LUHMES (cell line): ENCODE results near the genes HDGFL3, SH3GL3, WDR73 and PDE8A.

- PRO-cap = no peak
Measured at GRCh38 chr15:82935072-82935714, 17.3 kb downstream of the HOMER2 start.

DNA sequence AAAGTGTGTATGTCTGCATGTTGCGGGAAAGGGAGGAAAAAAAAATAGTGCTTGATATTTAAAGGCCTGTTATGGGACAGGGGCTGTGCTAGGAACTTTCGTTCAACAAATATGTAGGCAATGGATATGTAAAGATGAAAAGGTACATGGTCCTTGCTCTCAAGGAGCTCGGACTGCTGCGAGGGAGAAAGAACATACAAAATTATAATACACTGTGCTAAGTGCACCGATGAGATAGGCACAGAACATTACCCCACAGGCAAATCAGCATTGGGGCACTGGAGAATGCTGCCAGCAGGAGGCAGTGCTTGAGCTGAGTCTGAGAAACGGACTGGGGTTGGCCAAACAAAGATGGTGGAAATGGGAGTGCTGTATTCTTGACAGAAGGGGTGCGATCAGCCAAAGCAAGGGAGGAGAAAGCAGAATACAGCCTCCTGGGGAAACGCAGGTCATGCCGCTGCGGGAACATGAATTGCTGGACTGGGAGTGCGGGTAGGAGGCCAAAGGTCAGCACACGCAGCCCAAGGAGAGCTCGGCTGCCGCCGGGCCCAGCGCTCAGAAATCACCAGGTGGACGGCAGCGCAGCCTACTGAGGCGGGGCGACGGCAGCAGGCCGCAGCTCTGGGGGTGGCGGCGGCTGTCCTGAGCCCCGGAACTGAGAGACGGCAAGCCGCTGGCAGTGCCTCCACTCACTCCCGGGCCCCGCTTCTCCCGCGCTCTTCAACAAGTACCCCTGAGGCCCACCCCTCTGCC is 540 bp downstream of the C15orf40 start:
- PRO-cap = no peak

- PRO-cap = no peak
Measured at GRCh38 chr15:83063034-83063639, 3.9 kb downstream of the BTBD1 start.

DNA sequence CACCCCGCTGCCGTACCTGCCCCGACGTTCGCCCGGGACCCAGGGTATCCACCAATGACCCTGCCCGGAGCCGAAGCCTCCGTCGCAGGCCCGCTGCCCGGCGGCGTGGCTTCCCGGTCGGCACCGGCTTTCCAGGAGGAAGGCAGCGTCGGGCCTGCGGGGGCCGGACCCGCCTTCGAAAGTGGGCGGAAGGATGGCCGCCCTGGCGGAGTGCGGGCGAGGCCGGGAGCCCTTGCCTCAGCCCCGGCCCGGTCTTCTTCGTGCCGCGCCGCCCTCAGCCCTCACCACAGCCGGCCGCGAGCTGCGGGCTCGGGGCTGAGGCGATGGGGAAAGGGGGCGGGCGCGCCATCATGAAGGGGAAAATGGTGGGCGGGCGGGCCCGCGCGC is 701 bp downstream of the HDGFL3 start:
- PRO-cap = bidirectional peak, plus-strand start at position 181 of the sequence, minus-strand start outside the sequence

DNA sequence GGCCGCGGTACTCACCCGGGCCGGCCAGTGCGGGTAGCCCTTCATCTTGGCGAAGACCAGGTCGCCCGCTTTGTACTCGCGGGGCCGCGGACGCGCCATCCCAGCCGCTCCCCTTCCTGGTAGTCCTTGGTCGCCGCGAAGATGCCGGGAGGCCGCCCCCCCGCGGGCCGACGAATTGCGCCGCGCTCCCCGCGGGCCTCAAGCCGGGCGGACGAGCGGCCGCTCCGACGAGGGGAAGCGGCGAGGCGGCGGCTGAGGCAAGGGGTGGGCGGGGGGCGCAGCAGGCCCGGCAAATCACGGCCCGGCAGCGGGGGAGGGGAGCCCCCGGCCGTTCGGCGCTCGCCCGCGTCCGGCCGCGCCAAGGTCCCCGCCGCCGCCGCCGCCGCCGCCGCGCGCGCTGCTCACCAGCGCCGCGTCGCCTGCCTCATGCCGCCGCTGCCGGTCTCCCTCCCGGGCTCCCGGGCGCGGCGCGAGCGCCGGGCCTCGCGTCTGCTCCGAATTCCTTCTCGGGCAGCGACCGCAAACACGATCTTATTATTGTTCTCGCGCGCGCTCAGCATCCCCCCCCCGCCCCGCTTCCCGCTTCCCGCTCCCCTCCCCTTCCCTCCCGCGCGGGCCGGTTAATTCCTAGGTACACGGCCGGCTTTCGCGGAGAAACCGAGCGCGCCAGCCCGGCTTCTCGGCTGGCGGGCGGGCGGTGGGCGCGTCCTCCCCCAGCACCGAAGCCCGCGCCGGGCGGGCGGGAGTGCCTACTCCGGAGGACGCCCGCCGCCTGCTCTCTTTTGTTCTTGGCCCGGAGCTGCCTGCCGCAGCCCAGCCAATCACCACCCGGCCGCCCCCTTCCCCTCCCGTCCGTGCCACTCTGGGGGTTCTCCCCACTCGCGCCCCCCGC is at the start of gene HDGFL3:
TSS of gene HDGFL3 (minus strand) at position 508 of the 892 bp plus-strand sequence.
- PRO-cap = bidirectional peak, plus-strand start at position 623 of the sequence, minus-strand start at position 230 of the sequence; bidirectional peak, plus-strand start at position 715 of the sequence, minus-strand start at position 757 of the sequence

DNA sequence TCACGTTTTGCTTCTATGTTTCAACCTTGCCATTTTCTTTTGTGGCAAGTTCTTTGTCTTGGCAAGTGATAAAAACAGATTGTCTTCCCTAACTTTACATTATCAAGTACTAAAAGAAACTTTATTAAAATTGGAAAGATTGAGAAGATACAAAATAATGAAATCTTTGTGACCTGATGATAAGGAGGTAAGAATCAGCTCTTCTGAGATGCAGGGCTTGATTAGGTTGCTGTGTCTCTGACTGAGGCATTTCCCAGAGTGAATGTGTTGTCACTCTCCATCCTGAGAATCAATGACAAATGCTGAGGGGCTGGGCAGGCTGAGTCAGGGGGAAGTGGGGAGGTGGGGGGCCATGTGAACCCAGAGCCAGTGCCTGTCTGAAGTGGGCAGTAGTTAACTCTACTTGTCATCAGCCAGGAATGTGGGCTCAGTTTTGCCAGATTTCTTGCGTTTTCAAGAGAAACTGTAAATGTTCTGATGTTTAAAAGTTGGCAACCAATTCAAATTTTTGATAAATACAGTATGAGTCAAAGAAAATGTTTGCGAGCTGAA is 3.0 kb upstream of the BNC1 start:
- PRO-cap = no peak

DNA sequence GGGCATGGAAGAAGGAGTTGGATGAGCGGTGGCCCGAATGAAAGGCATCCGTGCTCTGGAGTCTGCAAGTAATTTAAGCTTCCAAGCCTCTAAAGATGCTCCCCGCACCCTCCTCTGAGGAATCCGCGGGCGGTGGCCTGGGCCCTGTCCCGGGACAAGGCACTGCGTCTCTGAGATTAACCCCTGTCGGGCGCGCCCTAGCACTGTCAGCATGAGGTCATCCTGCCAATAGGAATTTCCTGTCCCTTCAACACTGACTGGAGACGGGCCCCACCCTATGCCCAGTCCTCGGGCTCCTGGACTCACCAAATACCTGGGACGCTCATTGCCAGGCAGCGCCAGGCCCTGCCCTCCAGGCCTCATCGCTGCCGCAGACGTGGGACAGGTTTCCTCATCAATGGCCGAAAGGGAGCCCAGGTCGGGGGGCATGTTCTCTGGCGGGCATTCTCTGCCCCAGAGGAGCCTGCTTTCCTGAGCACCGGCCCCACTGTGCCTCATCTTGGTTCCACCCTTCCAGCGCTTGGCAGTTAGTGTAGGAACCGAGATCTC is 67.6 kb upstream of the SH3GL3 start:
- PRO-cap = no peak

DNA sequence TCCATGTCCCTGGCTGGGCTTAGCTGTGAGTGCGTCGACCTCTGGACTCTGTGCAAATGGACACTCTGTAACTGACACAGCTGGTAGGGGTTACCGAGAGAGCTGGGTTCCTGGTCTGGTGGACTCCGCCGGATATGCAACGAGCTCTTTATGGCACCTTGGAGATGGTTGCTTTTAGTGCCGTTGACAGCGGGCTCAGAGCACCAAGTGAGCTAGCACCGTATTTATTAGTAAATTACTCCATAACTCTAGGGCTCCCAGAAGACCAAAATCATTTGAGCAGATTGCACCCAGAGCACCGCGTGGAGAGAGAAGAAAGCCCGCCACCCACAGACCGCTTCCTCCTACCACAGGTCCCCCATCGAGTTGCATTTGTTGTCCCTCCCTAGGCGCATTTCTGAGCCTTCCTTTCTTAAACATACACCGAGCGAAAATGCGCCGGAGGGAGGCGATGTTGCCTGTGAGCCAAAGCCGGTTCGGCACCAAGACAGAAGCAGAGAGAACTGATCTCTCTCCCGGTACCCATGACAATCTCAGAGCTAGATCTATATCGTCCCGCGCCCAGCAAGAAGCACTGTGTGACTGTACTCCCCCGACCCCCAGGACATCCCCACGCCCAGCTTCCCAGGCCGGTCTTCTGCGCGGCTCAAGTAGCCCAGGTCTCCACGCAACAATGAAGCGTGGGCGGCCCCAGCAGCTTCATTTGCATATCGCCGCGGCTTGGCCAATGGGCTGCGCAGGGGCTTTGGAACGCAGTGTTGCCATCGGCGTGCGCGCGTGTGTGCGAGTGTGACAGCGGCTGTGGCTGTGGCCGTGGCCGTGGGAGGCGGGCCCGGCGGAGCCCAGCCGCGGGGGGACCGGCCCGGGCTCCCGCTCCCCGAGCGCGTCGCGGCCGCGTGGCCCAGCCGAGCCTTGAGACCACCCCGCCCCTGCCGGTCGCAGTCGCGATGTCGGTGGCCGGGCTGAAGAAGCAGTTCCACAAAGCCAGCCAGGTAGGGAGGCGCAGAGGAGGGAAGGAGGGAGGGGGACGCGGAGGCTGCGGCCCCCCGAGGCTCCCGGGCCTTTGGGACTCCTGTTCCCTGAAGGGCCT is at the start of gene SH3GL3:
TSS of gene SH3GL3 (plus strand) at position 755 of the 1,090 bp plus-strand sequence.
- PRO-cap = unidirectional peak, plus-strand start at position 754 of the sequence

- PRO-cap = no peak
Measured at GRCh38 chr15:83659335-83660042, 5.6 kb downstream of the ADAMTSL3 start.

GRCh38 chr15:83694052-83694401 is 40.1 kb downstream of the ADAMTSL3 start:
- PRO-cap = no peak

DNA sequence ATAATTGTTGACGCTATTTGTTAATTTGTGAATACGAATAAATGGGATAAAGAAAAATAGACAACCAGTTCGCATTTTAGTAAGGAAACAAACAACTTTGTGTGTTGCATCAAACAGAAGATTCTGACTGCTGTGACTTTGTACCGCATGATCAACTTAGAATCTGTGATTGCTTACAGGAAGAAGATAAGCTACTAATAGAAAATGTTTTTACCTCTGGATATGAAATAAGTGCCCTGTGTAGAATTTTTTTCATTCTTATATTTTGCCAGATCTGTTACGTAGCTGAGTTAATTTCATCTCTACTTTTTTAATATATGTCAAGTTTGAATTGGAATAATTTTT is 19.4 kb downstream of the WDR73 start:
- PRO-cap = no peak

GRCh38 chr15:84653425-84654643 is at the start of gene WDR73:
Gene WDR73, minus strand, starts transcription at chr15:84654283.
- PRO-cap = unidirectional peak, minus-strand start at chr15:84654001; bidirectional peak, plus-strand start at chr15:84654383, minus-strand start at chr15:84654283

DNA sequence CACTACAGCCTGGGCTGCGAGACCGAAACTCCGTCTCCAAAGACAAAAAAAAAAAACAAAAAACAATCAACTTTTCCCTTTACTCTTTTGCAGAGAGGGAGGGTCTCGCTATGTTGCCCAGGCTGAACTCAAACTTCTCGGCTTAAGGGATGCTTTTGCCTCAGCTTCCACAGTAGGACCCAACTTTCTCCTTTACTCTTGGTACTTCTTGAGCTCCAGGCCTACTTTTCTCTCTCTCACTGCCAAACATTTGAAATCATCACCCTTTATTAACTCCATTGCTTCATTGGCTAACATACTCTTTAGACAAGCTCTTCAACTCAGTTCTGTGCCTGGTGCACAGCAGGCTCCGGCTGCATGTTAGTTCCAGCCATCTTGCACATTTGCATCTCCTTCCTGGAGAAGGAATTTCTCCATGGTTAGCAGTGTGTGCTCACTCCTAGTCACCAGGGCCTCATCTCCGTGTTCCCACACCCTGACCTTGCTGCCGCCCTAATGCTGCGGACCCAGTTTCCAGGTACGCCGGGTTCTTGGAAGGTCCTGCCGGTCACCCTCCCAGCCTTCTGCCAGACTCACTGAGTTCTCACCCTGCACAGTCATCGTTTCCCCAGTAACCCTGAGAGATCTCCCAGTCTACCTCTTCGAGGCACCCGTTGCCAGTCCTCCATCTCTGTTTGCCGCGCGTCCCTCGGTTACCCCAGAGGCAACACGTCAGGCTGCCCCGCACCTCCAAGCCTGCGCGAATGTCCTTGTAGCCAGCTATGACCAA is 1.0 kb upstream of the ZNF592 start:
- PRO-cap = no peak

DNA sequence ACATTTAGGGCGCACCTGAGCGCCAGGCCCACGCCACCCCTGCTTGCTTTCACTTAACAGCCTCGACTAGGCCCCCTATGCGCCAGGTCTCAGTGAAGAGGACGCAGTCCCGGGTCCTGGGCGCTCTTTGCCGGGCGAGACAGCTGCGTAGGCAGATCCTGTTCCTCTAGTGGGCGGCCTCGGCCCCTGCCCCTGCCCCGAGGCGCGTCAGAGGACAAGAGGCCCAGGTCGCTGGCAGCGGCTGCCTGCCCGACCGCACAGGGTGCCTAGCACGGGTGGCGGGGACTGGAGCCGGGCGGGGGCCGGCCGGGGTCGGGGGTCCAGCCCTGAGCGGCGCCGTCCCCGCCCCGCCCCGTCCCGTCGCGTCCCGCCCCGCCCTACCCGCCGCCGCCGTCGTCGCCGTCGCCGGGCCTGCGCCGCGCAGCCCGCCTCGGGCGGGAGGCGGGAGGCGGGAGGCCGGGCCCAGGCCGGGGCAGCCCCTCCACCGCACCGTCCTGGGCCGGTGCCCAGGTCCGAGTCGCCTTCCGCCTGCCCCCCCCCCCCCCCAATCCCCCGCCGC is 373 bp upstream of the ZNF592 start:
- PRO-cap = bidirectional peak, plus-strand start at position 209 of the sequence, minus-strand start at position 288 of the sequence; bidirectional peak, plus-strand start outside the sequence, minus-strand start at position 520 of the sequence

GRCh38 chr15:84856699-84857572 is 27.5 kb upstream of the SLC28A1 start:
- PRO-cap = no peak

GRCh38 chr15:84914757-84915627 is 30.5 kb downstream of the SLC28A1 start:
- PRO-cap = no peak

DNA sequence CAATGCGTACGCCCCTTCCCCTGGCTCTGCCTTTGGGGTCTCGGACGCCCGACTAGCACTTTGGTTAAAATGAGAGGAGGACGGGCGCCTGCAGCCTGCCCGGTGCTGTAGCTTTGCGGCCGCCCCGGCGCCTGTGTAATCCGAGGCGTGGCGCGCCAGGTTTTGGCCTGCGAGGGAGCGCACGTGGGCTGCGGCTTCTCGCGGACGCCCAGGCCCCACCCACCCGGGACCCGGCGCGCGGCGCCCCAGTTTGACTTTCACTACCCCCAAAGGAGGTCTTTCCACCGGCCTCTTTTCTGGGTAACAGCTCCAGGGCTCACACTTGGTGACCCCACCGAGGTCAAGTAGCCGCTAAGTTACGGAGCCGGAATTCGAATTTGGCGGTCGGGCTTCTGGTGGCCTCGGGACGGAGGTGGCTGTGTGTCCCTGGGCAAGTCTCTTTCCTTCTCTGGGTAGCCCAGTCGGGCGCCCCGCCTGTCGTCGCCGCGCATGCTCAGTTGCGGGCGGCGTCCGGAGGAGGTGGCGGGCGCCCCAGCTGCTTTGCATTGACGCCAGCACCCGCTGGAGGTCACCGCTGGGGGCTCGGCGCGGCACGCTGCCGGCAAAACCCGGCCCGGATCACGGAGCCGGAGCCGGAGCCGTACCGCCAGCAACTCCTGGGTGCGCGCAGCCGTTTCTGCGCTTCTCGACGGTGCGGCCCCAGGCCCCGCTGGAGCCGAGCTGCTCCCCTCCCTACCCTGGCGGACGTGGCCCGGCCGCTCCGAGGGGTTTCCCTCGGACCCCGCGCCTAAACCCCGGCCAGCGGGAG is 689 bp upstream of the PDE8A start:
- PRO-cap = bidirectional peak, plus-strand start at position 680 of the sequence, minus-strand start at position 136 of the sequence

- PRO-cap = bidirectional peak, plus-strand start at chr15:84982068, minus-strand start at chr15:84982068
Measured at GRCh38 chr15:84981571-84982373, at the start of gene PDE8A. Gene PDE8A, plus strand, starts transcription at chr15:84981856.

- PRO-cap = no peak
Measured at GRCh38 chr15:85010412-85011667, 29.2 kb downstream of the PDE8A start.

DNA sequence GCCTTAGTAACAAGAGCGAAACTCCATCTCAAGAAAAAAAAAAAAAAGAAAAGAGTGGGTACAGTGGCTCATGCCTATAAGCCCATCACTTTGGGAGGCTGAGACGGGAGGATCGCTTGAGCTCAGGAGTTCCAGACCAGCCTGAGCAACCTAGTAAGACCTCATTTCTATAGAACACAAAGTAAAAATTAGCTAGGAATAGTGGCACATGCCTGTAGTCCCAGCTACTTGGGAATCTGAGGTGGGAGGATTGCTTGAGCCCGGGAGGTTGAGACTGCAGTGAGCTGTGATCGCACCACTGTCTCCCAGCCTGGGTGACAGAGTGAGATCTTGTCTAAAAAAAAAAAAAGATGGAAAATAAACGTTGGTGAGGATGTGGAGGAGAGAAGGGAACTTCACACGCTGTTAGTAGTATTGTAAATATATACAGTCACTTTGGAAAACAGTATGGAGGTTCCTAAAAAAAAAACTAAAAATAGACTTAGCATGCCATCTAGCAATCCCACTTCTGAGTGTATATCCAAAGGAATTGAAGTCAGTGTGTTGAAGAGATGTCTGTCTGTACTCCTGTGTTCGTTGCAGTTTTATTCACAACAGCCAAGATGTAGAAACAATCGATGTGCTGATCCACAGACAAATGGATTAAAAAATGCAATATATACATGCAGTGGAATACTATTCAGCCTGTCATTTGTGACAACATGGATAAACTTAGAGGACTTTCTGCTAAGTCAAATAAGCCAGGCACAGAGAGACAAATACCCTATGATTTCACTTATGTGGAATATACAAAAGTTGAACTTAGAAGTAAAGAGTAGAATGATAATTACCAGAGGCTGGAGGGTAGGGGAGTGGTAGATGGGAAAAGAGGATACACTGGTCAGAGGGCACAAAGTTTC is 57.7 kb downstream of the PDE8A start:
- PRO-cap = no peak